Peritoneum (tissue), 1 donor: Measurements from ENCODE around the gene SUB1.

DNA sequence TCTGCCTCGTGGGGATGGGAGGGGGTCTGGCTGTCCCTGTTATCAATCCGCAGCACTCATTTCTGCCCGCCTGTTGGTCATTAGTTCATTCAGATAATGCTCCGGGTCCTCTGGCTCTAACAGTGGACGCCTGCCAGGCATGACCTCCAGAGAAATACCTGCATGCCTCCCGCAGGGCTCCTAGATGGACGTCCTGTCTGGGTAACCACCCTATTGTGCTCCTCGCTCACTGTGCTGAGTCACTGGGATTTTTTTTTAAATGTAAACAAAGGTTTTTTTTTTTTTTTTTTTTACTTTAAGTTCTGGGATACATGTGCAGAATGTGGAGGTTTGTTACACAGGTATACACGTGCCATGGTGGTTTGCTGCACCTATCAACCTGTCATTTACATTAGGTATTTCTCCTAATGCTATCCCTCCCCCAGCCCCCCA lies 116.4 kb downstream of the H3Y2 start:
- PRO-cap, result no peak

GRCh38 chr5:18125413-18125616 lies 469.7 kb upstream of the H3Y1 start:
- PRO-cap, result no peak

- PRO-cap, result no peak
Measured at GRCh38 chr5:18698500-18698935, 1042.9 kb upstream of the H3Y1 start.

DNA sequence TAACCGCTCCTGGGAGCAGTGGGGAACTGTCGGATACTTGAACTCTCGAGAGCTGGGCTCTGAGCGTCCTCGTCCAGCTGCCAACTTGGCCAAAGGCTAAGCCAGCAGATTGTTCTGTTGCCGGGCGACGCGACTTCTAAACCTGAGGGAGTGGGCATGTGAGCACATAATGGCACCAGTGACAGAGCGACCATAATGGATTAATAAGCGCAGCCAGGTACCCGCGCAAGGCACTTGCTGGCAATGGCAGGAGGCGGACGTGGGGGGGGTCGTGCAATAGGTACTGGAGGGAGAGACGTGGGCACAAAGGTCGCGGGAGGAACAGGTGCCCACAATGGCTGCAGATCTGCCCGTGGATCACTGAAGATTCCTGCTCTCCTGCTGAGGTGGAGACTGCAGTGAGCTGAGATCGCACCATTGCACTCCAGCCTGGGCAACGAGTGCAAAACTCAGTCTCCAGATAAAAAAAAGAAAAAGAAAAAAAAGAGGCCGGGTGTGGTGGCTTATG lies 1368.6 kb downstream of the CDH12 start:
- PRO-cap, result no peak

DNA sequence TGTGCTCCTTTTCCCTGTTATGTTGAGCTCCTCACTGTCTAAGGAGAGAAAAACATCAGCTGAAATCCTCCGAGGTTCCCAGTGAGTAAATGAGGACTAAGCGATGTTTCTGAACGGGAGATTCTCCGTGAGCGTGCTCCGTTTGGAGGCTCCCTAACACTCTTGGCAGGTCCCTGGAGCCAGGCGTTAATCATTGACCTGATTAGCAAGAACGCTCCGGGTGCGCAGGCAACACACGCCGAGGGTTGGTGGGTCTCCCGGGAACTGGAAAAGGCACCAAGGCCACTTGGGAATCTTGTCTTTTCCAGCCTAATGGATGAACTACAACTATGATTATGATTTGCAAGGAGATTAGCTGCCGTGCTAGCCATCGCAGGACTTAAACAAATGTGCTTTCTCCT lies 640.5 kb downstream of the CDH12 start:
- PRO-cap, result no peak

- PRO-cap, result no peak
Measured at GRCh38 chr5:25085756-25086008, 440.9 kb upstream of the CDH10 start.

GRCh38 chr5:27743234-27743759 lies 704.9 kb upstream of the CDH9 start:
- PRO-cap, result no peak

DNA sequence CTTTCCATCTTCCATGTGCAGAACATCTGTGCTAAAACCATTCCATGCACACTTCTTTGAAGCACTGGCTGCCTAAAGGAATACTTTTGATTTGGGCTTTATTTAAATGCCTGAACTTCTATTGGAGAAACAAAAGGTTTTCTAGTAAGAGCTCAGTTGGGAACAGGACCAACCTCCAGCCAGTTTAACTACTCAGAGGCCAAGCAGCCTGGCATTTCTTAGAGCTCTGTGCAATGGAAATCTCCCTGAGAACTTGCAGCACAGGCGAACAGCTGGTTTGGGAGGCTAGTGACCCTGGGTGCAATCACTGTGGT lies 1.1 kb upstream of the CDH6 start:
- PRO-cap, result no peak

- PRO-cap, result no peak
Measured at GRCh38 chr5:31335931-31336376, 142.5 kb downstream of the CDH6 start.

DNA sequence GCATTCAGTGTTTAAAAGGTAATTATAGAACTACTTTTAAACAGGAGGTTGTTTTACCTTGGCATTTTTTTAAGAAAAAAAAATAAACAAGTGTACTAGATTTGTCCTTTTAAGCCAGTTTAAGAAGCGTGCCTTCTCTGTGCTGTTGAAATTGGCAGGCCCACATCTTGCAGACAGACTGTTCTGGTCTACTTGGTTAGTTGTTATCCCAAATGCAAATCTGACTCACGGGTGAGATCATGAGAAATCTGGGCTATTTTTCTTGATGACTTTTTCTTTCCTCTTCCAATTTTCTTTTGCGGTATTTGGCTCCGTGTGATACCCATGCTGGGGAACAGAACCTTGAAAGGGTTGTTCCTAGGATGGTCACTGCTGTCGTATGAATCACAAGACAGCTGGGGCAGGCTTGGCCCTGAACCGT lies 24.5 kb downstream of the PDZD2 start:
- PRO-cap, result no peak

DNA sequence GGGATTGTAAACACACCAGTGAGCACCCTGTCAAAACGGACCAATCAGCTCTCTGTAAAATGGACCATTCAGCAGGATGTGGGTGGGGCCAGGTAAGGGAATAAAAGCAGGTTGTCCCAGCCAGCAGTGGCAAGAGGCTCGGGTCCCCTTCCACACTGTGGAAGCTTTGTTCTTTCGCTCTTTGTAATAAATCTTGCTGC lies 139.2 kb downstream of the PDZD2 start:
- PRO-cap, result no peak

DNA sequence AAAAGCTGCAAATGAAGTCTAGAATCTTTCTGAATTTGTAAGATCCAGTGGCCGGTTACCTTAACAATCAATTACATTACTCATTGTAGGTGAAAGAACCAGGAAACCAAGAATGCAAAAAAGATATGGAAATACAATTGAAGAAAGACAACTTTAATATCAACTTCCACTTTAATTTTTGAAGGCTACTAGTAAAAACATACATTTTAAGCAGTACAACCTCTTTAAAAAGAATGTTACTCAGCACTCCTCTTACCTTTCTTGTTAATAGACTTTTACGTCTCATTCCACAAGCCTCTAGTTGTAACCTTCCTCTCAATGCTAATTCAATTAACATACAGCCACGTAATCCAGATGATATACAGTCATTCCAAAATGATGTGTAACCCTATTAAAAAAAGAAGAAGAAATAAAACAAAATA lies 30.6 kb downstream of the GOLPH3 start:
- PRO-cap, result no peak

GRCh38 chr5:32193410-32194037 lies 19.4 kb upstream of the GOLPH3 start:
- PRO-cap, result no peak

DNA sequence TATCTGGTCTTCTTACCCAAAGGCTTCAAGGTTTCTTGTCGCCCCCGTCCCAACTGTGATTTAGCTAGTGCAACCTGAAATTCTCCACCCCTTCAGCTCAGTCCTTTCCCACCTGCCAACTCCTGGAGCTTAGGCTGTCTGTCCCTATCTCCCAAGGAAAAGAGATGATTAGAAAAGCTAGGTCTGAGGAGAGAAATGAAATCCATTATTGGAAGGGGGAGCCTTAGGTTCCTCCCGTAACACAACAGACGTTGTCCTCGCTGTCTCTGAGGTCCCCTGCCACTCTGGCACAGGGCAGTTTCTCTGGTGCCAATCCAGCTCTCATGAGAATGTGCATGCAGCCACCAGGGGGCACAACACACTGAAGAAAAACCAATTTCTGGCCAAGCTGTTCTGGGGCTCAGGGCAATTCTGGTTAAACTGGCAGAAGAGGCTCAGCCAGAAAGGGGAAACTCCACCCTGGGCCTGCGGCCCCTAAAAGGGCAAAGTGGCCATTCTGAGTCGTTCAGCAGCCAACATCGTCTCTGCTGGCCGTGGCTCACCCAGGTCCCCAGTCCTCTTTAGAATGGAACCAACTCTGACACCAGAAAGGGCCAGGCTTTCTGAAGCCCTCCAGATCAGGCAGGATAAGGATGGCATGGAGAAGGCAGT lies 58.3 kb upstream of the GOLPH3 start:
- PRO-cap, result no peak

GRCh38 chr5:32390164-32390764 lies 54.3 kb downstream of the ZFR start:
- PRO-cap, result no peak

DNA sequence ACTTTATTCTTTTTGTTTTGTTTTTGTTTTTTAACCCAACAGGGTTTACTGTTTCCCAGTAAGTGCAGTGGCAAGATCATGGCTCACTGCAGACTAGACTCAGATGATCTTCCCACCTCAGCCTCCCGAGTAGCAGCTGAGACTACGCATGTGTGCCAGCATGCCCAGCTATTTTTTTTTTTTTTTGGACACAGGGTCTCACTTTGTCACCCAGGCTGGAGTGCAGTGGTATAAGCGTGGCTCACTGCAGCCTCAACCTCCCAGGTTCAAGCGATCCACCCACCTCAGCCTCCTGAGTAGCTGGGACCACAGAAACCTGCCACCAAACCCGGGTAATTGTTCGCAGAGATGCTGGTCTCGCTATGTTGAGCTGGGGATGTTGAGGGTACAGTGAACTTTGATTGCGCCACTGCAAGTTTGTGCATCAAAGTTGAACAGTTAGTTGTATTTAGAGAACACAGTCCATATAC lies 12.7 kb downstream of the ZFR start:
- PRO-cap, result no peak

GRCh38 chr5:32505128-32505710 lies 60.7 kb upstream of the ZFR start:
- PRO-cap, result no peak

GRCh38 chr5:32585225-32585664 lies at the start of gene SUB1:
Gene SUB1, plus strand, starts transcription at chr5:32585557.
- PRO-cap, result unidirectional peak, plus-strand start at chr5:32585571

DNA sequence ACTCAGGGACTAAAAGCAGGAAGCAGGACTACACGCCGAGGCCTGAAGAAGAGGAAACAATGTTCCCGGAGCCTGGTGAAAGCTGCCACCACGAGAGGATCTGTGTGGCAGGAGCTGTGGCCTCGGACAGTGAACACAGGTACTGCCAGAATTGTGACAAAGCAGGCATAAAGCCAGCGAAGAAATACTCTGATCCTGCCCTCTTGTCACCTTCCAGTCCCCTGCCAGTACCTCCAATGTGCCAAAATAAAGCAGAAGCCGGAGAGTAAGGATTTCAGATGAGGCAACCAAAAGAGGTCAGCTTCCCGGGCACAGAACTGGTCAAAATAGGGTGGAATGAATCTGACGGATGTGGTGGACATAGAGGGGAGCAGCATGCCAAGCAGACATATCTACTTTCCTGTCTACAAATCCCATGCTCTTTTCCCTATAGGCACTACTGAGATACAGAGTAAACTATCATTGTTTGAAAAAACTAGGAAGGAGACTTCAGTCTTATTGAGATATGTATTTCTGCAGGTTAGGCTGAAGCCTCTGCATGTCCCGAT lies 211.5 kb upstream of the TARS1 start:
- PRO-cap, result no peak

- PRO-cap, result no peak
Measured at GRCh38 chr5:33439149-33439523, 1.6 kb upstream of the TARS1 start.